Hair follicular keratinocyte (primary cell): ENCODE measurements around a stretch of chr17.

GRCh38 chr17:63696983-63697394 is 2.9 kb downstream of the LIMD2 start:
- RAMPAGE, long total RNA = no peak

- RAMPAGE, long total RNA = no peak
Observed at GRCh38 chr17:63706147-63706613, 6.3 kb upstream of the LIMD2 start.

DNA sequence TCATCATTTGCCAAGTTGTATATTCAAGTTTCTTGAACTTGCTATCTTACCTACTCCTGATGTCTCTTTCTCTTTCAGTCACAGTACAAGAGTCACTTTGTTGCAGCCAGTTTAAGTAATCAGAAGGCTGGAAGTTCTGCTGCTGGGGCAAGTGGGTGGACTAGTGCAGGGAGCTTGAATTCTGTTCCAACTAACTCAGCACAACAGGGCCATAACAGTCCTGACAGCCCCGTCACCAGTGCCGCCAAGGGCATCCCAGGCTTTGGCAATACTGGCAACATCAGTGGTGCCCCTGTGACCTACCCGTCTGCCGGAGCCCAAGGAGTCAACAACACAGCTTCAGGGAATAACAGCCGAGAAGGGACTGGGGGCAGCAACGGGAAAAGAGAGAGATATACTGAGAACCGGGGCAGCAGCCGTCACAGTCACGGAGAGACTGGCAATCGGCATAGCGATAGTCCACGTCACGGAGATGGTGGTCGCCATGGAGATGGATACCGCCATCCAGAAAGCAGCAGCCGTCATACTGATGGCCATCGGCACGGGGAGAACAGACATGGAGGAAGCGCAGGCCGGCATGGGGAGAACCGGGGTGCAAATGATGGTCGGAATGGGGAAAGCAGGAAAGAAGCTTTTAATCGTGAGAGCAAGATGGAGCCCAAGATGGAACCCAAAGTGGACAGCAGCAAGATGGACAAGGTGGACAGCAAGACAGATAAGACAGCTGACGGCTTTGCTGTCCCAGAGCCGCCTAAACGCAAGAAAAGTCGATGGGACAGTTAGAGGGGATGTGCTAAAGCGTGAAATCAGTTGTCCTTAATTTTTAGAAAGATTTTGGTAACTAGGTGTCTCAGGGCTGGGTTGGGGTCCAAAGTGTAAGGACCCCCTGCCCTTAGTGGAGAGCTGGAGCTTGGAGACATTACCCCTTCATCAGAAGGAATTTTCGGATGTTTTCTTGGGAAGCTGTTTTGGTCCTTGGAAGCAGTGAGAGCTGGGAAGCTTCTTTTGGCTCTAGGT is 9.3 kb upstream of the PSMC5 start:
- RAMPAGE, long total RNA = no peak

DNA sequence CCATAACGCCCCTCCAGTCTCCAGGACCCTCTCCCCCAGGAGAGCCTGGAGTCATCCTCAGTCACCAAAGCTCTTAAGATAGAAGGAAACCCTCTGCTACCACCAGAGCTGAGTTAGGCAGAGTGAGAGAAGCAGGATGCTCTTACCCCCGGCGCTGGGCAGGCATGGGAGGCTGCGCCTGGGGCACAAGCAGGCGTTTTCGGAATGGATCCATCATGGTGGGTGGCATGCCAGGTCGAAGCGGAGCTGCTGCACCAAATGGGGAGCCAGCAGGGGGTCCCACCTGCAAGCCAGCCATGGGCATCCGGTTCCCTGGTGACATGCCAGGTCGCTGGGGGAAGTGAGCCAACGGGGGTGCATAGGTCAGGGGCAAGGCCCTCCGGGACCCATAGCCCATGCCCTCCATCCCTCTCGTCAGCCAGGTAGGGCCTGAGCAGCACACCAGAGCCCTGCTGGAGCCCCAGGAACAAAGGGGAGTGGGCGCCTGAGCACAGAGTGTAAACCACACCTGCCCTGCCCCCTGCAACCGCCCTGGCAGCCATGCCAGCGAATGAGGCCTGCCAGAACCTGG is 5.1 kb downstream of the SMARCD2 start:
- RAMPAGE, long total RNA = no peak

- RAMPAGE, long total RNA = no peak
Observed at GRCh38 chr17:63959921-63960877, 12.5 kb downstream of the SCN4A start.

- RAMPAGE, long total RNA = no peak
Observed at GRCh38 chr17:63990422-63991003, 7.6 kb upstream of the PRR29 start.

- RAMPAGE, long total RNA = no peak
Observed at GRCh38 chr17:64022616-64023250, 2.3 kb upstream of the ICAM2 start.

DNA sequence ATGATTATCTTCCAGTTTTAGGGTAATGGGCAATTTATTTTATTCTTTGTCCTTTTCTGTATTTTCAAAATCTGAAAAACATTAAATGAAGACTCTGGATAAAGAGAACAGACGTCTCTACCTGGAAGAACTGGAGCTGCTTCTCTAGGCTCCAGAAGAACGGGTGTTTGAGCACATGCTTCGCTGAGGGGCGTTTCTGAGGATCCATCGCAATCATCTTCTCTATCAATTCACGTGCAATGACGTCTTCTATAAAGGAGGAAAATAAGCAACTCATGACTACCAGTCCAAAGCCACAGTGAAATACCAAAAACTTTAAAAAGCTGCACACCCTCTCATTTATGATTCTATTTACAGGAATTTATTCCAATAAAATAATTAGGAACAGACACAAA is 27.3 kb upstream of the ICAM2 start:
- RAMPAGE, long total RNA = no peak

DNA sequence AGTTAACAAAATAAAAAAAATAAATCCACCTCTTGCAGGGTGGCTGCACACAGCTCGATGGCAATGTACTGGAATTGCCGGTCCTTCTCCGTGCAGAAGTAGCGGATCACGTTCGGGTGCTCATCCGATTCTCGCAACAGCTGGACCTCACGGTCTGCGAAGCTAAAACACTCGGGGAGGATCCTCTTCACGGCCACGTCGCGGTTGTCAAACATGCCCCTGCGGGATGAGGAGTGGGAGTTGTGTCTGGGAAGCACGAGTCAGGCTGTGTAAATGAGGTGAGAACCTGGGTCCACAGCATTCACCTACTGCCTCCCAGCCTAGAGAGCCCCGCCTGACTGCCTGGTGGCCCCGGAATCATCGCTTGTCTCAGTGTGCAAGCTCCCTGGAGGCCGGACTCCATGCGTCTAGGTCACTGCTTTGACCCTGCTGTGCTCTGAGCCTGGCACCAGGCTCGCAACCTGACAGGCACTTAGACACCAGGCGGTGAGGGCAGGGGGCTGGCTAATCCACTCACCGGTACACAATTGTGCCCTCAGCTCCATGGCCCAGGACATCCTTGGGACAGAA is 33.9 kb upstream of the ICAM2 start:
- RAMPAGE, long total RNA = no peak

DNA sequence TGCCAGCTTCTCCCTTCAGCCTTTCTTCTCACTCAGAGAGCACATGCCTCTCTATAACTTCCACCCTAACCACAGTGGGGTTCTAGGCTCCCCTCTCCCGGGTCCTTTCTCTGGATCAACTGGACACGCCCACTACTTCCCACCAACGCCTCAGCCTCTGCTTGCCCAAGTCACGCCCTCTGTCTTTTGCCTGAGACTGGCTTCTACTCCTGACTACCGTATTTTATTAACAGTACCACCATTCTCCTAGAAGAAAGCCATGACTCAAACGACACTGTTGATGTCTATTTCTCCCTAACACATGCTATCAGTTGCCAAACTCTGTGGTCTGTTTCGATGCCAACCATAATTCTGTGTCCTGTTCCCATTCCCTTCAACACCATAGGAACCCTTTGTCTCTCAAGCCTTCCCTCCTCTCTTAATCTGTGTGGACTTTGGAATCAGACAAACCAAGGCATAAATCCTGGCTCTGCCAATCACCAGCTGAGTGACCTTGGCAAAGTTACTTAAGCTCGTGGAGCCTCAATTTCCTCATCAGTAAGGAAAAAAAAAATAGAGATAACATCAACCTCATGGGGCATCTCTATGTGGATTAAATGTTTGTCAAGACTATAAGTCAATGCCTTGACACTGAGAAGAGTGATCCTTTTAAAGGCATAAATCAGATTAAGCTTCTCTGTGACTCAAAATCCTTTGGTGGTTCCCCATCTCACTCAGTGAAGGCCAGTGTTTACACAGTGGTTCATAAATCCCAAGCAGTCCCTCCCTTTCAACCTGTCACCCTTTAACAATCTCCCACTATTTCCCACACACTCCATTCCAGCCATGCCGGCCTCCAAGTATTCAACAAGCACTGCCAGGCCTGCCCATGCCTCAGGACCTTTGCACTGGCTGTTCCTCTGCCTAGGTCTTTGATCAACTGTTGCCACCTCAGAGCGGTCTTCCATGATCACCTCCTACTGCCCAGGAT is 45.7 kb downstream of the ERN1 start:
- RAMPAGE, long total RNA = no peak

- RAMPAGE, long total RNA = no peak
Observed at GRCh38 chr17:64085346-64086505, 44.2 kb downstream of the ERN1 start.

DNA sequence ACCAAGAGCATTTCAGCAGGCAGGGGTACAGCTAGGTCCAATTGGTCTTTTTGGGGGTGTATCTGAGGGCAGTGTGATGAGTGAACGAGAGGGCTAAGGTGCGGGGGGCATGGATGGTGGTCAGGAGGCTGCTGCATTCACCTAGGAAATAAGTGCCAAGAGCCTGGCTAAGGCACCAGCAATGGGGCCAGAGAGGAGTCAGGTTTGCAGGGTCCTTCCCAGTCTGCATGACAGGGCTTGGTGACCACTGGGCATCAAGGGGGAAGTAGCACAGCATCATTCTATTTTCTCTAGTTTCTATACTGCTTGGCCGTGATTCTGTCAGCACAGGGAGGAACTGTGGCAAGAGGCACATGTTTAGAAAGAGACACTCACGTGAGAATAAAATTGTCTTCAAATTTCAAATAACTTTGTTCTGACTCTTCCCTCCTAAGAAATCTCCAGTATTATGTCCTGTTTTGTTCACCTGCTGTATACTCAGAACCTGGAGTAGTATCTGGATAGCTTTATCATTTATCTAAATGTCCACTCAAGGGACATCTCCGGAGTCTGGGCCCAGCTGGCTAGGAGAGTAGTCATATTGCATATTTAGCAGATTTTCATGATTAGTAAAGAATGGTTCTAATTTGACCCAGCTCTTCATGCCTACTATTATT is 37.8 kb downstream of the ERN1 start:
- RAMPAGE, long total RNA = no peak

DNA sequence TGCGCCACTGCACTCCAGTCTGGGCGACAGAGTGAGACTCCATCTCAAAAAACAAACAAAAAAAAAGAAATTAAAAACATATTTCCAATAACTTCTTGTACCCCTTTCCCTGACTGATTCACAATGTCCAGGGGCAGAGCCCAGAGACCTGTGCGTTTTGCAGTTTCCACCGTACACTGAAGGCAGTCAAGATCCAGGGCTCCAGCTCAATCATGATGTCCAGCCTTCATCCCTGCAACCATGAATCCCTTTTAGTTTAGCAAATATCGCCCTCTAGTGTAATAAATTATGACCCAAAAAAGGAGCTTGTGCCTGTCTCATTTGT is 3.6 kb upstream of the ERN1 start:
- RAMPAGE, long total RNA = no peak

GRCh38 chr17:64145907-64146041 is 15.8 kb upstream of the ERN1 start:
- RAMPAGE, long total RNA = no peak

GRCh38 chr17:64186963-64187774 is 57.2 kb upstream of the ERN1 start:
- RAMPAGE, long total RNA = no peak

DNA sequence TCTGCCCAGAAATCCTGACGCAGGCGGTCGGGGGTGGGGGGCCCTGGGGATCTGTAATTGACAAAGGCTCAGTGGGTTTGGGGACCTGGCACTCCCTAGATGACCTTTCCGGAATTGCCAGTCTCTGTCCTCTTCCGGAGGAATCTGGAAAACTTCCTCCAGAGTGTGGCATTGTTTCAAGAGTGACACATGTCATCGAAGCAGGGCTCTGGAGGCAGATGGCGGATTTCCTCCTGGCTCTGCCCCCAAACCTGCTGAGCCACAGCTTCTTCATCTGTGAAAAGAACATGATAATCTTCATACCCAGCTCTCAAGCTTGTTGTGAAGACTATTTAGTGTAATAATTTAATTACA is 19.6 kb upstream of the TEX2 start:
- RAMPAGE, long total RNA = no peak

GRCh38 chr17:64356803-64357634 is 33.6 kb downstream of the PECAM1 start:
- RAMPAGE, long total RNA = no peak

- RAMPAGE, long total RNA = no peak
Observed at GRCh38 chr17:64378976-64379390, 11.7 kb downstream of the PECAM1 start.

GRCh38 chr17:64386339-64387557 is 3.9 kb downstream of the PECAM1 start:
- RAMPAGE, long total RNA = no peak

DNA sequence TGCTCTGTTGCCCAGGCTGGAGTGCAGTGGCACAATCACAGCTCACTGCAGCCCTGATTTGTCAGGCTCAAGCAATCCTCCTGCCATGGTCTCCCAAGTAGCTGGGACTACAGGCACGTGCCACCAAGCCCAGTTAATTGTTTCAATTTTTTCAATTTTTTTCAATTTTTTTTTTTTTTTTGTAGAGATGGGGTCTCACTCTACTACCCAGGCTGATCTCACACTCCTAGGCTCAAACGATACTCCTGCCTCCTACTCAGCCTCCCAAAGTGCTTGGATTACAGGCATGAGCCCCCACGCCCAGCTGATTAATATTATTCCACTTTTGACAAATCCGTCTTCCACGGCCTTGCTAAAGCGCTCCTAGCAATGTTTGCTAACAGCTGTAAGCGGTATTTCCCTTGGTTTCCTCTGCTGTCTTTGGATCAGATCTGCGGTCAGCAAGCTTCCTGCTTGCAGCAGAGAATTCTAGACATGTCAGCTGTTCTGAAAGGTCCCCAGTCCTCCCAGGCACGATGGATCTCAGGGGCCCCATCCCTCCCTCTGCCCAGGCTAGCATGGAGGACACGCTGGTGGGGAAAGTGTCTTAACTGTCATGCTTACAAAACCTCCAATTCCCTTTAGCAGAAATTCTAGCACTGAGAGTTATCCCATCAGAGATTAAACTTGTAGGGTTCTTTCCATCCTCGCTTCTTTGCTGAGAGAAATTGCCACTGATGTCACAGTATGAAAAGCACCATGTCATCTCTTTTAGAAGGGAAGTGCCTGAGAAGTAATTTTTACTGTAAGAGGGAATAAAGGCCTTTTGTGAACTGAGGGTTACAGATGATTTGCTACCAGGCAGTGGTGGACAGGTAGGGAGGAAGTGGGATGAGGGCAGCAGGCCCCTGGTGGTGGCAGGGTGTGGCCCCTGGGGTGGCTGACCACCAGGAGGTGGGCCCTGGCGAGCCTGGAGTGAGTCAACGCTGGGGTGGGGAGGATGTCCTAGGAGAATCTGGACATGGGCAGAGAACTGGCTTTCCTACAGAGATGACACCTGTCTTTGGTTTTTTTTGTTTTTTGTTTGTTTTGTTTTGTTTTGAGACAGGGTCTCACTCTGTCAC is 6.6 kb upstream of the MILR1 start:
- RAMPAGE, long total RNA = no peak